Trachea (tissue), 1 donor: ENCODE data around the genes VWA3A, HS3ST2 and CHP2.

- PRO-cap, result no peak
Measured at GRCh38 chr16:22040755-22041666, 33.1 kb downstream of the MOSMO start.

DNA sequence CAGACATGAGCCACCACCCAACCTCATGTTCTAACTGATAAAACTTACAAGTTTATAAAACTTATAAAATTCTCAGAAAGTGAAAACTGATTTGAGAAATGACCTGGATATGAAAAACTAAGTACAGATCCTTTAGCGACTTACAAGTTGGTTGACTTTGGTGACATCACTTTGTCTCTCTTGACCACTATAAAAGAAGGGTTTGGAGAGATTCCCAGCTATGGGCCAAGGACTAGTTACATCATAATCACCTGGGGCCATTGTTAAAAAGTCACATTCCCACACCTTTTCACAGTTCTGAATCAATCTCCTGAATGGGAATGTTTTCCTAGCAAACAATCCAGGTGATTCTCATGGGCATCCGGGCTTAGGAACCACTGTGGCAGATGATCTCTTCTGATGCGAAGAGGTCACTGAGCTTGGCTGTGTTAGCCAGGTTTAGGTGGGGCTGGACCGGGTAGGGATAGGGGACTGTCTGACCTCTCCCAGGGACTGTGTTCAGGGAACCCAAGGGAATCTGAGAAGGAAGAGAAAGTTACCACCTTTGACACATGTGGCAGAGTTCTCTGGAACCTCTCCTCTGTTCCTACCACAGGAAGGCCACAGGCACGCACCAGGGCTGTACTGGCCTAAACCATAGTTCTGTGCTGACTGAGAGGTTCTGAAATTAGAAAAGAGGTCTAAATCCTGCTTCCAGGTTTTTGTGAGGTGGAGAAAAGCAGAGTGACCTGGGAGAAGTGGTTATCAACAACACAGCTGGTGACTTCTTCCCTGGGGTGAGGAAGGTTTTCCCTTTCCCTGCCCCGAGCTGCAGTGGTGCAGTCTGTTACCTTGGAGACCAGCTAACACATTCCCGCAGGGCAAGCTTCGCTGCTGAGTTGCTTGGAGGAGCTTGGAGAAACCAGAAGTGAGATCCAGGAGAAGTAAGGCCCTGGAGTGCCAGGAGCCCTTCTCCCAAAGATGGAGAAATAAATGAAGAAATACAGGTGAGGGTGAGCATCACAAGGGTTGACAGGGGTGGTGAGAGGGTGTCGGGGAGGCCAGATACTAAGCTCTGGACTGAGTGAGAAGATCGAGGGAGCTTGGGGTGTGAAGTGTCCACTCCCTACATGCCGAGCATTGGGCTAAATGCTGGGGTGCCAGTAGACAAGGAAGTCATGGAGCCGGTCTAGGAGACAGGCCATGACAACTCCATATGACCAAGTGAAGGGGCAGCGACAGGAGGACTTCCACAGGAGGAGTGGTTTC lies at the start of gene VWA3A:
VWA3A (plus strand) TSS at position 876 of the 1,248 bp plus-strand sequence.
- PRO-cap, result no peak

- PRO-cap, result no peak
Measured at GRCh38 chr16:22188551-22189007, 17.5 kb upstream of the EEF2K start.

DNA sequence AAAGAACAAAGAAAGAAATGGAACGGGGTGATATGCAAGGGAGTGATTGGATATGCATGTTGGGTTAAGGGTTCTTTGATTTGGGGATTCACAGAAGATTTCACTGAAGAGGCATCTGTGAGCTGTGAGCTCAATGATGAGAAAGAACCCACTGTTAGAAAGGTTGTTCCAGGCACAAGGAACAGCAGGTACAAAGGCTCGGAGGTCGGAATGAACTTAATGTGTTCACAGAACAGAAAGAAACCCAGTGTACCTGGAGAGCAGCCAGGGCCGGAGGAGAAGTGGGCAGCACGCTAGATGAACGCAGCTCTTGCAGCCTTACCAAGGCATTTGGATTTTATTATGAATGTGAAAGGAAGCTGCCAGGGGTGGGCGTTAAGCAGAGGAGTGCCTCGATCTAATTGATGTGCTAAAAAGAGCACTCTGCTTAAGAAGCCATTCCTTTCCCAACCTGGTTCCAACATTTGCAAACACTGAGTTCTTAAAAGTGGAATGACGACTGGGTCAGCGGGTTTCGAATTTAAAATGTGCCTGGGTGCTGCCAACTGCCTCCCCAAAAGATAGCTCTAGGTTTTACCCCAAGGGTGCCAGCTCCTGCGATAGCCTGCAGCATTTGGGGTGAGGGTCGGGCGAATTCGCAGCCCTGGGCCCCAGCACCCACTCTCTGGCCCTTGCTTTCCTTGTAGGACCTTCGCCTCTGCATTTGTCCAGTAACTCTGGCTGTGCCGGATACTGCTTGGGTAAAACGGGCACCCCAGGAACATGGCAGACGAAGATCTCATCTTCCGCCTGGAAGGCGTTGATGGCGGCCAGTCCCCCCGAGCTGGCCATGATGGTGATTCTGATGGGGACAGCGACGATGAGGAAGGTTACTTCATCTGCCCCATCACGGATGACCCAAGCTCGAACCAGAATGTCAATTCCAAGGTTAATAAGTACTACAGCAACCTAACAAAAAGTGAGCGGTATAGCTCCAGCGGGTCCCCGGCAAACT lies 19.2 kb downstream of the EEF2K start:
- PRO-cap, result no peak

DNA sequence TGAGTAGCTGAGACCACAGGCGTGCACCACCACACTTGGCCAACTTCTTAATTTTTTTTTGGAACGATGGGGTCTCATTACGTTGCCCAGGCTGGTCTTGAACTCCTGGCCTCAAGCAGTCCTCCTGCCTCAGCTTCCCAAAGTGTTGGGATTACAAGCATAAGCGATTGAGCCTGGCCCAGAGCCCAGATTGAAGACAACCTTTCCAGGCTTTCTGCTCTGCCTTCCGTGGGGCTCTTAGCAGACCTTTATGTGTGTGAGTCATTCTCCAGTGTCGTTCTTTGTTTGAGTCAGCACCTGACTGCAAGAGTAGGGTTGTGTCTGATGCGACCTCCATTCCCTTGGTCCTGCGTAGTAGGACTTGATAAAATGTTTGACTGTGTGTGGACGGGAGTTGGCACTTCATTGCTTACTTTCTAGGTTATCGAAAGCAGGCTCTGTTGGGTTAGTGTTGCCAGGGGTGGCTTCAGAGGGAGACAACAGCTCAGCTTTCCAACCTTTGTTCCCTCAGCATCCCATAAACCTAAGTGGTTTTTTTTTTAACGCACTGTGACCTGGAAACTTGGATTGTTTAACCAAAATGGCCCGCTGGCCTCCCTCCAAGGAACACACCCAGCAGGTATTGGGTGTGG lies 26.4 kb downstream of the EEF2K start:
- PRO-cap, result no peak

DNA sequence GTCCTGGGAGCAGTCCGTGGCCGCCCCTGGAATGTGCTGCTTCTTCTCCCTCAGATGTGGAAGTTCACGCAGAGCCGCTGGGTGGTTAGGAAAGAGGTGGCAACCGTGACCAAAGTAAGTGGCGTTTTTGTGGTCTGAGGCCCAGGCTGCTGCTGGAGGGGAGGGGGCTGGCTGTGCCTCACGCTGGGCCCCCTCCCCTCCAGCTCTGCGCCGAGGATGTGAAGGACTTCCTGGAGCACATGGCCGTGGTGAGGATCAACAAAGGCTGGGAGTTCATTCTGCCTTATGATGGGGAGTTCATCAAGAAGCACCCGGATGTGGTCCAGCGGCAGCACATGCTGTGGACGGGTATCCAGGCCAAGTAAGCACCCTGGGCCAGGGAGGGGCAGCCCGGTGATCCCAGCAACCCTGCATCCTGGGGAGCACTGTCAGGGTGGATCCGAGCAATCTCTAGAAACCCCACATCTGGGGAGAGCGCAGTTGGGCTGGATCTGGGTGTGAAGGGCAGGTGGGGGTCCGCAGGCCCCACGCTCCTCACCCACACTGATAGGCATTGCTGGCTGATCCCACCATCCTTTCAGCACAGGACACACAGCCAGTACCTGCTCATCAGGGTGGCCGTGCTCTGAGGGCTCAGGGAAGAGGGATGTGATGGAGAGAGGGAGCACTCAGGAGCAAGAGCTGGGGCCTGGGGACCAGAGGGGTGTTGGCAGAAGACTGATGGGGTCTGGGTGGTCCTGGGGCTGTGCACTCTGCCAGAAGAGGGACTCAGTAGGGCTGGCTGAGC lies 27.3 kb downstream of the POLR3E start:
- PRO-cap, result no peak

- PRO-cap, result no peak
Measured at GRCh38 chr16:22346233-22347082, 28.0 kb downstream of the CDR2 start.

GRCh38 chr16:22813172-22814507 lies at the start of gene HS3ST2:
Gene HS3ST2 (plus strand): TSS chr16:22814162.
- PRO-cap, result unidirectional peak, plus-strand start at chr16:22814165

GRCh38 chr16:22912600-22912799 lies 98.5 kb downstream of the HS3ST2 start:
- PRO-cap, result no peak

DNA sequence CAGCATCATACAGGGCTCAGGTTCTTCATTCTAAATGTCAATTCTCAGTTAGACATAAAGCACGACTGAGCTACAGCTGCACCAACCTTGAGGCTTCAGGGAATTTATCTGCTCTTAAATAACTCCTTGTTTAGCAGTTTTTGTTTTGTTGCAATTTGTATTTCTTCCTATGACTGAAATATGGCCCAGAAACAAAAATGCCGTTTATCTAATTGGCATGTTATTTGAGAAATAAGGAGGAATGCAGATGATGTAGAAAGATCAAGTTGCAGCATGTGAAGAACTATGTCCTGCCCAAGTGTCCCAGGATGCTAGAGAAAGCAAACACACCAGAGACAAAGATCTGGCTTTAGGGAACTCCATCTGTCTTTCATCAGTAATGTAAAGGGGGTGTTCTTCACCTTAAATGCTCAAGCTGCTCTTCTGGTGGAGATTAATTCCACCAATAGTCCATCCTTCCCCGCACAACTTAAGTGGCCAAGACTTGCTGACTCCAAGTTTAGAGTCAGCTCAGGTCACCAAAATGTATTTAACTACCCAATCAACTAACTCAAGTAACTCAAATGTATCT lies 29.7 kb downstream of the USP31 start:
- PRO-cap, result no peak

DNA sequence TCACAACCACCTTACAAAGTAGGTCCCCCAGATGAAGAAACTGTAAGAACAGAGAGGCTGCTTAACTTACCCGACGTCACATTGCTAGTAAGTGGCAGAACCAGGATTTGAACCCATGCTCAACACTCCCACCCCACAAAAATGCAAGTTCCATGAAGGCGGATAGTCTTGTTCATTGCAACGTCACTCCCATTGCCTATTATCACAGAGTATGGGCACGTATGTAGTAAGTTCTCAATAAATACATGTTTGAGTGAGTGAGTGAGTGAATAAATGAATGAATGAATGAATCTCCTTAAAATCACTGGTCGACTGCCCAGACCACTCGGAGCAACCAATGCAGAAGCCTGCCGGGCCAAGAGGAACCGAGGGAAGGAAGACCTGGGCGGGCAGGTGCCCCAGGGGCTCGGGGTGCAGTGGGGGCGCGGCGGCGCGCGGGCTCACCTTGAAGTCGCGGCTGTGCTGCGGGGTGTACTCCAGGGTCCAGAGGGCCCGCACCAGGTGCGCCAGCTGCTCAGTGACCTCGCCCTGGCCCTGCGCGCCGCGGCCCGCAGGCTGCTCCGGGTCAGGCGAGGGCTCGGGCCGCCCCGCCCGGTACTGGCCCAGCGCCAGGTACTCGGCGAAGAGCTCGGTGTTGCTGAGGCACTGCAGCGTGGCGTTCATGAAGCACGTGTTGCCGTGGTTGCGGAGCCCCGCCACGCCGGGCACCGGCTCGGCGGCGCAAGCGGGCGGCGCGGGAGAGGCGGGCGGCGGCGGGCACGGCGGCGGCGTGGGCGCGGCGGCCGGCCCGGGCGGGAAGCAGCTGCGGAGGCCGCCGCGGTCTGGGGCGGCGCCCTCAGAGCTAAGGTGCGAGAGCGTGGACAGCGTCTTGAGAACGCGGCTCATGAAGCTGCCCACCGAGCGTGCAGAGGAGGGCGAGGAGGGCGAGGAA lies 793 bp downstream of the USP31 start:
- PRO-cap, result bidirectional peak, plus-strand start at position 739 of the sequence, minus-strand start at position 543 of the sequence

DNA sequence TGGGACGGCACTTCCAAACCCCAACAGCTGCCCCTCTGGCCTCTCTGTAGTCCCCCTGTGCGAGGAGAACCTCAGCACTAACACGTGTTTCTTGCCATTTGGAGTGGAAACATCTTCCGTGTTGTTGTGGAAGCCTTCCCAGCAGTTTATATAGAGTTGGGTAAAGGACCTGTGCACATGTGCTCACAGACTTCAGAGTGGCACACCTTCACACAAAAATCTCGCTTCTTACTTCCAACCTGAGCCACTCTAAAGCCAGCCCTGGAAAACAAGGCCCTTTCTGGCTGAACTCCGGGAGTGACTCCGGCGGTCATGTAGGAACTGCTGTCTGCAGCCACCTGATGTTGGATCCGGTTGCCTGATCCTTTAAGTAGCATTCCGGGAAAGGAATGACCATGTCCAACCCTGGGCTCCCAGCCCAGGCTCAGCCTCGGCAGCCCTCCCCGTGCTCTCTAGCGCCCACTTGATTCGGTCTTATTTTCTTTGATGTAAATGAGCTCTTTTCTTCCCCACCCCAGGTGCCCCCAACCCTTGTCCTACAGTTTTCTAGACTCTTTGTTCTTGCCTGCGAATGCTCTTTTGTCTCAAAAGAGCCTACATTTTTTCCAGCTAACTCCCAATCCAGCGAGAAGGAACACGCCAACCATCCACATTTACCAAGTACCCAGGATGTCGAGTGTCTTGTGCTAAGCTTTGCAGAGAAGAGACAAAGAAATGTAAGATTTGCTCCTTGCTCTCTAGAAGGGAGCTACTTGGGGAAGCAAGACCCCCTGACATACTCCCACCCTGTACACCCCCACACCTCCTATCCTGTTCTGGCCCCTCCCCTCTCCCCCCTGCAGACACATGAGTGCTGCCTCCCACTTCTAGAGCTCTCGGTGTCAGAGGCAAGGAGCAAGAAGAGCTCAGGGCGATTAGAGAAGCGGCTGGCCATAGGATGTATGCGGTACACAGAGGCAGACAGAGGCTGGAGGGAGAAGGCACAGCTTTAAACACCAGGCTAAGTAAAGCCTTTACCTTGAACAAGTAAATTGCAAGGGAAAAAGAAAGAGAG lies 53.9 kb downstream of the COG7 start:
- PRO-cap, result no peak

DNA sequence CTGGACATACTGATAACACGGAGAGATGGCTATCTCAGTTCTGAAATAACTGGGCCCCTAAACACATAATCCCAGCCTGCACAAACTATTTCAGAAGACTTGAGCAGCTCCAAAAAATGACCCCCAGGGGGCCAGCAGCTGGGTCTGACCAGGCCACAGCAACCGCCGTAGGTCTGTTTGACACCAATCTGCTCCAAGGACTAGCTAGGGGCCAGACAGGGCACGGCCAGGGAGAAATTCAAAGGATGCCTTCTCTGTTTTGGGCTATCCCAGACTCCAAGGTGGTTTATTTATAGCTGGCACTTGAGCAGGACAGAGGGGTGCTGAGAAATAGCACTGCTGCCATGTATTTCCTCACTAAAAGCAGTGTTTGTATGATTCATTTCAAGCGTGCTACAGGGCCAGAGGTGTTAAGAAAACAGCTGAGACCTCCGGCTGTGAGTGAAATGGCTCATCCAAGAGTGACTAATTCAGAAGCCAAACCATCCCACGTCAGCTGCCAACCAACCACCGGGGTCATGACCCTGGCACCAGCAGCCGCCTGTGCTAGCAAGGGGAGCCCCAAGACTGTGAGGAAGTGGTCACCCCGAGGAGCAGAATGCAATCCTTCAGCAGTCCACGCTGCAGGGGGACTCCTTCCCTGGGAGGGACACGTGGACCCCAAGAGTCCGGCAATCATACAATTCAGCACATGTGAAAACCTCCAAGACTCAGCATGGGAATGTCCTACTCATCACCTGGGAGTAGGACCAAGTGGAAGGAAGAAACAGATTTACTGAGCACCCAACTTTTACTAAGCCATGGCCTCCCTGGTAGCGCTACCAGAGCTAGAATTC lies 5.6 kb downstream of the GGA2 start:
- PRO-cap, result no peak

DNA sequence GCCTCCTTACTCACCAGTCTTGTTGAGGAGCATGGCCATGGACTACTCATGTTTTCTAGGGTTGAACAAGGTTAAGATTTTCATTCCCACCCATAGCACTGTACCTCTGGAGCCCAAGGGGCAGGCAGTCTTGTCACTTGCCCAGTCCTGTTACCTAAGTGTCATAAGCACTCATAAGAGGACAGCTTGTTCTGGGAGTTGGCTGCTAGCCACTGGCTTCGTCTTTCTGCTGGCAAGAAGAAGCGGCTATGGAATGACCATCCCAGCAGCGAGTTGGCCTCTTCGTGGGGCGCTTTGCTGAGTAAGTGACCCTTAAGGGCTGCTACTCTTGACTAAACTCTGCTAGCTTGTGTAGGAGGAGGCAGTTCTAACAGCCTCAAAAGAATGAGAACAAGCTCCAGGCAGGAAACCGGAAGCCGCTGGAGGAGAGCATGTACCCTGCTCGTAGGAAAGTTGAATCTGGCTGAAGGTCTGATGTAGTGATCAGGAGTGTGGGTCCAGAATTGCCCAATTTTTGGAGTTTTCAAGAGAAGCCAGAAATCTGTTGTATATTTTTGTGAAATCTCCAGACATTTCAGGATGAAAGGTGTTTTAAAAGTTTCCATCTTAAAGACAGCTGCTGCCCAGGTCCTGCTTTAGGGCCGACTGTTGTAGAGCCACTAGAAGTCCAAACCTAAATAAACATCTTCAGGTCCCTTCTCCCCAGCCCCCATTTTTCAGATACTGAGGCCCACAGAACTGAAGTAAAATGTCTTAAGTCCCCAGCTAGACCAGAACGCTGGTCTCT lies 7.6 kb downstream of the UBFD1 start:
- PRO-cap, result no peak

- PRO-cap, result no peak
Measured at GRCh38 chr16:23594261-23594512, 1.9 kb downstream of the NDUFAB1 start.

DNA sequence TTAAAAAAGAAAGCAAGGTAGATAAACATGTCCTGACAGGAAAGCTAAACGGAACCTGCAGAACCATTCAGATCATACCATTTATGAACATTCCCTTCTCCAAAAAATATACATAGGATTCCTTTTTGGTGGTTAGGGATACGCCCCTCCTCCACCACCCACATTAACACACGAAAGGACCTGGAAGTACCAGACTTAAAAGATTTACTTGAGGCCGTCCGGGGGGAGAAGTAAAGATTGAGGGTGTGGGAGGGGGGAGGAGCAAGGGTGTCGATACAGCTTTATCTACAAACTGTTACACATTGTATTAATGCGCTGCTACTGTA lies 564 bp downstream of the PALB2 start:
- PRO-cap, result no peak

DNA sequence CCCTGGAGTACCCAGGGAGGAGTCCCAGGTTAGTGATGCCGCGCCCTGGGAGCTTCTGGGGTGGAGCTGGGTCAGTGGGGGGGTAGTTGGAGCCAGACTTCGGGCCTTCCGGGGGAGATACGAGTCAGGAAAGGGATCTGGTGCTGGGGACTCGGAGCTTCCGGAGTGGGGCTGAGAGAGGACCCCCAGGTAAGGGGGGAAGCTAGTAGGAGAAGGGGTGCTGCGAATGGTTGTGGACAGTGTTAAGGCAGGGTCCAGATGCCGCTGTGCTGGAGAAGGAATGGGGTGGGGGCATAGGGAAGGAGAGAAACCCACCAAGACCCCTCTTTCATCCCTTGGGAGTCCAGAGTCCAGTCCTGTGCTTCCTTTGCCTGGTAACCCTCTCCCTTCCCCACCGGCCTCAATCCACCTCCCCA lies 957 bp downstream of the PLK1 start:
- PRO-cap, result no peak

- PRO-cap, result no peak
Measured at GRCh38 chr16:23689076-23689595, 10.4 kb downstream of the PLK1 start.

DNA sequence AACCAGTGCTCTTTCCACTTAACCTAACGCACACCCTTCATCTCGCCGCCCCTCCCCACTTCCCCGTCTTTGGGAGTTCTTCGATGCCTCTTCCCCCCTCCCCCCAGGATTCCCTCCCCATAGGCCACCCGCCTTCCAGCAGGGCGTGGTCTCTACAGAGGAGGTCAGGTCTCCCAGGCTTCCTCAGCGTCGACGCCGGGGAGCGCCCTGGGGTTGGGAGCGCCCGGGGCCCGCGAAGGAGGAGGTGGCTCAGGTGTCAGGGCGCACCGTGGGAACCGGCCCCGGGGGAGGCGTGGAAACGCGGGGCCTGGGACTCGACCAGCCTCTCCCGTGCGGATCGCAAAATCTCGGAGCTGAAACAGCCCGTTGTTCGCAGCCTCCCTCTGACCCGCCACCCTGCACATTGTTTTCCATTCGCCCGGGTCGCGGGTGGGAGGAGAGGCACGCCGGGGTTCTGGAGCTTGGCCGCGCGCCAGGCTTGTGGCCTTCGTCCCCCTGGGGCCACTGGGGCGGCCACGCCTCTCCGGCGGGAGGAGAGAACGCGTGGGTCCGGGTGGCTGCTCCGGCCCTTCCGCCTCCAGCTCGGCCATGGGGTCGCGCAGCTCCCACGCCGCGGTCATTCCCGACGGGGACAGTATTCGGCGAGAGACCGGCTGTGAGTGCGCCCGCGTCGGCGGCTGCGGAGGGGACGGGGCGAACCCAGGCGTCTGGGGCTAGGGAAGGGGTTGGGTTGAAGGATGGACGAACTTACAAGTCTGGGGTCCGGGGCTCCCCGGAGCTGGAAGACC lies at the start of gene CHP2:
CHP2 (plus strand) TSS at position 565 of the 788 bp plus-strand sequence.
- PRO-cap, result unidirectional peak, plus-strand start at position 189 of the sequence

DNA sequence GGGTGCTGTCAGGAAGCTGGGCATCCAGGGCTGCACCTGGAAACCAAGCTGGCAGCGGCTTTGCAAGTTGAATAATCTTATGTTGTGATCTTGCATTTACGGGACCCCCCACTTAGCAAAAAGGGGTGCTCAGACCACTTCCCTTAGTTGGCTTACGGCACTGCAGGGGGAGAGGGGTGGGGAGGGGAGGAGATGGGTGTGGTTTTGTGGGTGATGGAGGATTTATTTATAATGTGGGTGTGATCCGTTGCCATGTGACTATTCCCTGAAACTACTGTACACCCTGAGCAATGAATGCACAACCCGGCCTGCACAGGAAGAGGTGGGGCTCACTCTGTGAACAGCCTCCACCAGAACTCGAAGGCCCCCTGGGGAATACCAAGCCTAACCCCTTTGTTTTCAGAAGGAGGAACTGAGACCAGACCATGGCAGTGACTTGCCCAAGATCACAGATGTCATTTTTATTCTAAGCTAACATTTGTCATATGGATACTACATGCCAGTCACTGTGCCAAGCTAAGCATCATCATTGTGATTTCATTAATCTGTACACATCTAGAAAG lies 178.4 kb downstream of the PRKCB start:
- PRO-cap, result no peak